ENCODE measurements around the genes TMEM106B, SCIN, AGMO and AGR3.

DNA sequence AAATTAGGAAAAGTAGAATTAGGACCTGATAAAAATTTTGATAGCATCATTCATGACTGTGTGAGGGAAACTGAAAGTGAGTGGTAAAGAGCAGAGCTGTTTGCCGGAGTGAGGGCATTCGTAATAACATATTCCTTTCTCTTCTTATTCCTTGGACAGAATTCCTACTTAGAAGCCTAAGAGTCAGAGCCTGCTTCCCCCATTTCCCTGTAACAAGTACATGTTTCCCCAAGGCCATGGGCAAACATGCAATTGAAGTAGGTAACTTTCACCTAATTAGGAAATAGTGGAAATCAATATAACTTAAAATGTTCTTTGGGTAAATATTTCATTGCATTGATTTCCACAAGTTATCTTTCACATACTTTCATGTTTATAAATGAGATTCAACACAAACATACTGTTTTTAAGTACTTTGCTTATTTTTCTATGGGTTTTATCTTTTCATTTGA is 309.9 kb downstream of the THSD7A start:
- RRBS: no CpG with 5 or more reads among the region's 2 CpGs

GRCh38 chr7:12210860-12212001 is at the start of gene TMEM106B:
Gene TMEM106B (plus strand): TSS chr7:12211294.
- RRBS: 2% methylated on average over 14 of the region's 74 CpGs

DNA sequence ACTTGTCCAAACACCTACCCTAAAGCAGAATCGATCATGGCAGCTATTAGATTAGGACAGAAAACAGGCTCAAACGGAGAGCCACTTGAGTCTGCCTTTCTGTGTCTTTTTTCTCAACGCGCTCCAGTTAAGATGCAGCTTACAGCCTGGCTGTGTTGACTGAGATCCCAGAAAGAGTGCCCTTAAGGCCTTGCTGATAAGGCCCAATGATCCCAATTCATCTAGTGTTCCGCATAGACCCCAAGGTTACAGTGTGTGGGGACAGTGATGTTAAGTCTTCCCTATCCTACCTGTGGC is 963 bp downstream of the TMEM106B start:
- RRBS: no CpG with 5 or more reads among the region's 5 CpGs

DNA sequence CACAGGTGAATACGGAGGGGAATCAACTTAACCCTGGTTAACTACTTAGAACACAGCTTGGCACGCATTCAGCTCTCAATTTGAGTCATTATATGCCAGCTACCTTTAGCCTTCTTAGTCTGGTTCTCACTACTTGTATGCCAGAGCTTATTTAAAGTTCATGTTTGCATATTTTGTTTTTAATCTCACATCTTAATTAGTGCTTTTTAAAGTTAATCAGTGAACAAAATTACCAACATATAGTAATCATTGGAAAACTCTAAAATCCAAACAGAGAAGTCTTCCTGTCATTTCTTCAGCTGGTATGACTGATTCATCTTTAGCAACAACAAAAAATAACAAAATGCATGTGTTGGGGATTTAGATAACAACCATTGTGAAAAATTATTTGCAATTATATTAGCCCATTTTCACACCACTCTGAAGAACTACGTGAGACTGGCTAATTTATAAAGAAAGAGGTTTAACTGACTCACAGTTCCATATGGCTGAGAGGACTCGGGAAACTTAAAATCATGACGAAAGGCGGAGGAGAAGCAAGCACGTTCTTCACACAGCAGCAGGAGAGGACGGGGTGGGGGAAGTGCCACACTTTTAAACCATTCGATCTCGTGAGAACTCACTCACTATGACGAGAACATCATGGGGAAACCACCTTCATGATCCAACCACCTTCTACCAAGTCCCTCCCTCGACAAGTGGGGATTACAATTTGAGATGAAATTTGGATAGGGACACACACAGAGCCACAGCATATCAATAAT is 80.5 kb downstream of the VWDE start:
- RRBS: no CpG with 5 or more reads among the region's 12 CpGs

- RRBS: 97% methylated on average over 14 of the region's 52 CpGs
Measured at GRCh38 chr7:12569942-12570960, at the start of gene SCIN. Gene SCIN (plus strand): TSS chr7:12570720.

DNA sequence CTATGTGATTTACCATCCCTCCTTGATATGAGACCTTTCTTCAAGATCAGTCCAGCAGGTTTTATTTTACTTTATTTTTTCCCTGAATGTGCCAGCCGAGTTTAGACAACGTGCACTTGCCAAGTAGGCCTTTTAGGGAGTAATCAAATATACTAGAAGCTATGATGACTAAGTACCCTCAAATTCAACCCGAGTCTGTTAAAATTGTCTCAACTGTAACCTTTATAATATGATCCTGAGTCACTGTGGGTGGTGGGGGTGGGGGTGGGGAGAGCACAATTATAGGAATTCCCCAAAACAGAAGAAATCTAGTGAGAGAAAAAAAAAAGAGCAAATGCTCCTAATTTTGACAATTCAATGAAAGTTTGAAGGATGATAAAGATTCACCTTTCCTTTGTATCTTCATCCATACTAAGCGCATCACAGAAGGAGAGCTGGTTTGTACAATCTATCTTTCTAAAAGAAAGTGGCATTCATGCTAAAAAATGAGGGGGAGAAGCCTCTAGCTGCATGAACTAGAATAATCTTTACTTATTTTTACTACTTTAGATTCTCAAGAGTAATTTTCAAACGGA is 32.2 kb downstream of the ARL4A start:
- RRBS: no CpG with 5 or more reads among the region's 5 CpGs

GRCh38 chr7:12801932-12802808 is 114.7 kb downstream of the ARL4A start:
- RRBS: no CpG with 5 or more reads among the region's 2 CpGs

DNA sequence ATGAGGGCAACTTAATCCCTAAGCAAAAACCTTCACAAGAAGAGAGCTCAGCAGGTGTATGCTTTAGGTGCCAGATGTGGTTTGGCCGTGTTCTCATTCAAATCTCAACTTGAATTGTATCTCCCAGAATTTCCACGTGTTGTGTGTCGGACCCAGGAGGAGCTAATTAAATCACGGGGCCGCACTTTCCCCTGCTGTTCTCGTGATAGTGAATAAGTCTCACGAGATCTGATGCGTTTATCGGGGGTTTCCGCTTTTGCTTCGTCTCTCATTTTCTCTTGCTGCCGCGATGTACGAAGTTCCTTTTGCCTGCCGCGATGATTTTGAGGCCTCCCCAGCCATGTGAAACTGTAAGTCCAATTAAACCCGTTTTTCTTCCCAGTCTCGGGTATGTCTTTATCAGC is 244.0 kb downstream of the ARL4A start:
- RRBS: no CpG with 5 or more reads among the region's 18 CpGs

GRCh38 chr7:13990027-13990260 is 478 bp upstream of the ETV1 start:
- RRBS: no CpG with 5 or more reads among the region's 8 CpGs

DNA sequence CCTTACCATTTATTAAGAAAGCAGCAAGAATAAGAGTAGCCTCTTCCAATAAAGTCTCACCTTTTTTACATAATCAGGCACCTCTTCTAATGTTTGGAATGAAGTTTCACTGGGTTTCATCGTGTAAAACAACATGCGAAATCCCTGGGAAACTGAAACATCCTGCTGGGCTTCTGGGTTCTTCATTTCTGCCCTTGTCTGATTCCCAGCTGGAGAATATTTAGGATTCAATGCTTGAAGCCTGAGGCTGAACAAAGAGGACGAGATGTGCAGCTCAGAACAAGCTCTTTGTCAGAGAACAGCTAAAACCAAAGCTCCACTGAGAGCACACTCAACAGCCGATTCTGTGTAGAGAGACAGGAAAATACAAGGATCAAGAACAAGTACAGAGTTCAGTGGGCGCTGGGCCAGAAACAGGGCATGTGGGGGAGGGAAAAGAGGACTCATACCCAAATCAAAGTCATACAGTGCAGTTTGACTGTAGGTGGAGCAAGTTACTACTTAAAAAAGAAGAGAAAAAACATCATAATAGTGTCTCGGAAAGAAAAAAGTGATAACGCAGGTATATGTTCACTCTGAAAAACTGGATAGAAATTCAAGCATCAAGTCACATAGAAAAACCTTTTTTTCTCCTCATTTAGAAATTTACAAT is at the start of gene AGMO:
Gene AGMO, minus strand, starts transcription at position 356 of the 652 bp plus-strand sequence.
- RRBS: no CpG with 5 or more reads among the region's 7 CpGs

DNA sequence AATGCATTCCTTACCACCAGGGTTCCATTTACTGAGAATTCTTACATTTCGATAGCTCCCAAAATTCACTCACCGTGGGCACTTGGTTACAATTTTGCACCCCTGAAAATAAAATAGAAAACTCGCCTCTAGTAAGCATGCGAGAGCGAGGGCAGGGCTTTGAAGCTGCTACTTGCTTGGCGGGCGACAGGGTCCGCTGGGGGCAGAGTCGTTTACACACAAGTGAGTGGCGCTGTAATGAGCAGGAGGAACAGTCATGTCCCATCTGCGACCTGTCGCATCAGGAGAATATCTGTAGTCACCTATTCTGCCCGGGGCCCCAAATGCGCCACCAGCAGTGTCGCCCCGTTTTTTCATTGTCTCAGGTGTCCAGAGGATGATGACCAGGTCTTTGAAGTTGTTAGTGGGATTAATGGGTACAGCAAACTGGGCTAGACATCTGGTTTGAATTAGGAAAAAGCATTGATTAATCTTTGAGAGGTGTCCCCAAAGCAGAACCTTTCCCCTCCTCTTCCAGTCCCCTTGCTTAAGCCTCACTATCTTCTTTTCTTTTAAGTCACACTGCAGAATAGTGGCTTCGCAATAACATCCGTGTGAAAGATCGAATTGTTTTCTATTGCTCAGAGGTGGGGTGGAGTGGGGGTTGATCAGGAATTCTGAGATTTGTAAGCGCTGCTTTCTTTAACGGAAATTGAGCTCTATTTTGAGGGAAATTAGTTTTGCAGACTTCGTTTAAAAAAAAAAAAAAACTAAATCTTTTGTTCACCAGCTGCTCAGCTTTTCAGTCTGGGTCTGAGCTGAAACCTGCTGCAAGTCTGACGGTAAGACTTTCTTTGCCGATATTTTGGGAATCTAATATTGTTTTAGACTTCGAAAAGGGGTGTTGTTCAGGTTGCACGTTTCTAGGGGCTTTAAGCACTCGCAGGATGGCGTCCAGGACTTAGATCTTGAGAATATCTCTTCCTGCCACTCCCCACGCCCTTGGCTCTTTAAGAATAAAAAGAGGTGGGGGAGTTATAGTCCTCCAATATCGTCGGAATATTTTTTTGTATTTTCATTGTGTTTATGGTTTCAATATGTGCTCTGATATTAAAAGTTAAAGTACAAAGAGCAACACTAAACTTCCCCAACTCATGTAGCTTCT is 1.5 kb upstream of the MEOX2 start:
- RRBS: no CpG with 5 or more reads among the region's 31 CpGs

GRCh38 chr7:15688873-15689442 is 2.5 kb upstream of the MEOX2 start:
- RRBS: no CpG with 5 or more reads among the region's 3 CpGs

- RRBS: no CpG with 5 or more reads among the region's 2 CpGs
Measured at GRCh38 chr7:15795351-15795859, 108.9 kb upstream of the MEOX2 start.

DNA sequence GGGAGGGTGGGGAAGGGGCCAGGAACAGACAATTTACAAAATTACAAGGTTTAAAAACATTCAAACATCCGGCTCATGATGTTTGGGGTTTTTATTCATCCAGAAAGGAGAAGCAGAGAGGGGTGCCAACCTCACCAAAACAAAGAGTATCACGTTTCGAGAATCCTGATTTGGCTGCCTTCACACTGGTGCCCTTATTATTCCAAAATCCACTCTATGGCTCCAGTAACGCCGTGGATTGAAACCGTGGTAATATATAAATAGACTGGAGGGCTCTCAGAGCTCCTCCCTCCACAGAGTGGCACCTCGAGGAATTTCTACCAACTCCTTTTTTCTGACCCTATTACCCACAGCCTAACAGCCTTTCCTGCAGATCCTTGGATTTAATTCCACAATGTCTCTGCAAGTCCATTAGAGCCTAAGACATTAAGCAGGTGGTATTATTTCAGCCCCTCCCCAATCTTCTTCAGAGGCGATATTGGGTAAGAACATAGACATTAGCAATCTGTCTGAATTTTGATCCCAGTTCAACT is 353.6 kb downstream of the CRPPA start:
- RRBS: no CpG with 5 or more reads among the region's 8 CpGs

DNA sequence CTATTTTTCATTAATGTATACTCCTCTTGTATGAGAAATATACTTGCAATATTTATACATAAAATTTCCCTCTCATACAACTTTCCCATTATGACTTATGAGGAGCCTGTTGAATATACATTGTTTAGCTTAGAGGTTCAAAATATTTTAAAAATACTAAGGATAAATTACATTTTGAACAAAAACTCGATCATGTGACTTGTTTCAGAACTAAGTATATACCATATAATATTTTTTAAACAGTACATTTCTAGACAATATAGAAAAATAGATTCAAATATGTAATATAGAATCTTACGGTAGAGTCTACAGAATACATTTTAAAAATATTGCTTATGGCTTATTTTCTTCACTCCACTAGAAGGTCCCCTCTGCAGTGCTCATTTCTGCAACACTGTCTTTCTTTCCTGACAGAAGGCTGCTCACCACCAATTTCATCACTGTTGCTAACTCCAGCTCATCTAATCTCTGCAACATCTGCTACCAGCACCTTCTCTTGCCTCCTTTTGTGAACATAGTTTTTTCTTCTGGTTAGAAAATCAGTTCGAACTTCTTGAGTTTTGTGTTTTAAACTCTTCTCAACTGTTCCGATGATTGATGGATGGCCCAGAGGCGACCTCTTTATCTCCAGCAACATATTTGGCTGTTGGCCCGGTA is 152.8 kb downstream of the CRPPA start:
- RRBS: no CpG with 5 or more reads among the region's 6 CpGs

DNA sequence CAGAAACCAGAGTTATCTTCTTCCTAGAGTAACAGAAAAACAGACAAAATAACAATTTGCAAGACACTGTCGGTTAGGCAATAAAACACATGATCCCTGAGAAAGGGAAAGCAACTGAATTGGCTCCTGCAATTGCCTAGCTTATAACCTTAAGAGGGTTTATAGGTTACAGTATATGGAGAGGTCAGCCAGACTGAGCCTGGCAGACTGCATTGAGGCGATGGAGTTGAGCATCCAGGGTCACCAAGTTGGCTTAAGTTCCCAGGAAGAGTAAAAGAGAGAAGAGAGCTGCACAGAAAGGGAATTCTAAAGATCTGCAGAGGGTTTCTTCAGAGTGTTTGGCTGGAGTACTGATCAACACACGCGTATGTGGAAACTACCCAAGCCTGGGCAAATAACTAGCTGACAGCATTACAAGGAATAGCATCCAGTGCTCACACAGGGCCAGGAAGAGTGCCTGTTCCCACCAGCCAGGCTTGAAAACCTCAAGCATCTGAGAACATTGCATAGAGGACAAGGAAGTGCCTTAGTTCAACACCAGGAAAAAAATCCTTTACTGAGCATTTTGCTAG is 11.2 kb downstream of the ANKMY2 start:
- RRBS: no CpG with 5 or more reads among the region's 4 CpGs

DNA sequence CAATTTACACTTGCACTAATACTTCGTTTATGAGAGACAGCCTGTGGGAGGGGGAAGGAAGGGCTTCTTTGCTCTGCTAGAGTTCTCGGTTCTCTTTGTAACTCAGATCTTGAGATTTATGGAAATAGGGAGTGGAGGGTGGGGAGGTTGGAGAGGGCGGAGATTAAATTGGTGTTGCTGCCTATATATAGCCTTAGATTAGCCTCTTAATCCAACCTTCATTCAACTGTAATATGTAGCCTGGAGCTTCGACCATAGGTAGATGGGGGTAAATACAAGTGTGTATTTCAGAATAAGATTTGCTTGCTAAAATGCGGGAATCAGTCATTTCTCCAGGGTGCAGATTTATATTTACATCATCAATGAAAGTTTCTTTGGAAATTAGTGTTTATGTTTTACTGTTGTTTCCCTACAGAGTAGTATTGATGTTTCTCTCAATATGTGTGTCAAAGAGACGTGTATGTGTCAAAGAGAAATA is 890 bp downstream of the BZW2 start:
- RRBS: no CpG with 5 or more reads among the region's 6 CpGs

- RRBS: no CpG with 5 or more reads among the region's 5 CpGs
Measured at GRCh38 chr7:16765230-16765984, 11.9 kb downstream of the TSPAN13 start.

GRCh38 chr7:16801673-16801954 is 3.2 kb downstream of the AGR2 start:
- RRBS: no CpG with 5 or more reads among the region's 4 CpGs

- RRBS: no CpG with 5 or more reads among the region's 2 CpGs
Measured at GRCh38 chr7:16881729-16882206, at the start of gene AGR3. Gene AGR3 (minus strand): TSS chr7:16881983.

Measured in HCT116 (cell line).